Measurements from ENCODE around the genes SLC66A3 and ROCK2.

DNA sequence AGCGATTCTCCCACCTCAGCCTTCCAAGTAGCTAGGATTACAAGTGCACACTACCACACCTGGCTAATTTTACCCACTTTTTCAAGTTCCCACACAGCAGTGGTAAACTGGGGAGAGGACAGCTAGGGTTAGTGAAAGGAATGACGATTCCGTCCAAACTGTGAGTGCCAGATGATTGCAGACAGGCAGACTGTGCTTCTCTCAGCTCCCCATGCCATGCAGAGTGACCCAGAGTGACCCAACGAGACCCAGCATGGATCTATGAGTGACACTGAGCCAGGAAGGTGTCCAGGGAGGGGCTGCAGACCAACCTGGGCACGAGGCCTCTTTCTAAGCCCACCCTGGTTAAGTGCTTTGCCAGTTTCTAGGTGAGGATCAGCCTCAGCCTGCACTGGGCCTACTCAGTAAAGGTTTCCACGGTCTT is 7.7 kb upstream of the KLF11 start:
- PRO-cap = no peak

DNA sequence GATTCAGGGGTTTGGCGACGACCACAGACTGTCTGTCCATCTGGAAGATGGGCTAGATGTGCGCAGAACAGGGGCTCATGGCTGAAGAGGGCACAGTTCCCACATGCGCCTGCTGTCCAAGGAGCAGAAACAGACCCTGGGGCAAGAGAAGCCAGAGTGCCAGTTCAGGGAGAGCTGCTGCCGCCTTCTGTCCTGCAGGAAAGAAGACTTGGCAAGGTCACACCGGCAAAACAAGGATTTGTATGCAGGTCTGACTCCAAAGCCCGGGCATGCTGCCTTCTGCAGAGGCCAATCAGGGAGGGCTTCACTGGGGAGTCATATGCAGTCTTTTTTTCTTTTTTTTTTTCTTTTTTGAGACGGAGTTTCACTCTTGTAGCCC is 3.4 kb upstream of the KLF11 start:
- PRO-cap = no peak

DNA sequence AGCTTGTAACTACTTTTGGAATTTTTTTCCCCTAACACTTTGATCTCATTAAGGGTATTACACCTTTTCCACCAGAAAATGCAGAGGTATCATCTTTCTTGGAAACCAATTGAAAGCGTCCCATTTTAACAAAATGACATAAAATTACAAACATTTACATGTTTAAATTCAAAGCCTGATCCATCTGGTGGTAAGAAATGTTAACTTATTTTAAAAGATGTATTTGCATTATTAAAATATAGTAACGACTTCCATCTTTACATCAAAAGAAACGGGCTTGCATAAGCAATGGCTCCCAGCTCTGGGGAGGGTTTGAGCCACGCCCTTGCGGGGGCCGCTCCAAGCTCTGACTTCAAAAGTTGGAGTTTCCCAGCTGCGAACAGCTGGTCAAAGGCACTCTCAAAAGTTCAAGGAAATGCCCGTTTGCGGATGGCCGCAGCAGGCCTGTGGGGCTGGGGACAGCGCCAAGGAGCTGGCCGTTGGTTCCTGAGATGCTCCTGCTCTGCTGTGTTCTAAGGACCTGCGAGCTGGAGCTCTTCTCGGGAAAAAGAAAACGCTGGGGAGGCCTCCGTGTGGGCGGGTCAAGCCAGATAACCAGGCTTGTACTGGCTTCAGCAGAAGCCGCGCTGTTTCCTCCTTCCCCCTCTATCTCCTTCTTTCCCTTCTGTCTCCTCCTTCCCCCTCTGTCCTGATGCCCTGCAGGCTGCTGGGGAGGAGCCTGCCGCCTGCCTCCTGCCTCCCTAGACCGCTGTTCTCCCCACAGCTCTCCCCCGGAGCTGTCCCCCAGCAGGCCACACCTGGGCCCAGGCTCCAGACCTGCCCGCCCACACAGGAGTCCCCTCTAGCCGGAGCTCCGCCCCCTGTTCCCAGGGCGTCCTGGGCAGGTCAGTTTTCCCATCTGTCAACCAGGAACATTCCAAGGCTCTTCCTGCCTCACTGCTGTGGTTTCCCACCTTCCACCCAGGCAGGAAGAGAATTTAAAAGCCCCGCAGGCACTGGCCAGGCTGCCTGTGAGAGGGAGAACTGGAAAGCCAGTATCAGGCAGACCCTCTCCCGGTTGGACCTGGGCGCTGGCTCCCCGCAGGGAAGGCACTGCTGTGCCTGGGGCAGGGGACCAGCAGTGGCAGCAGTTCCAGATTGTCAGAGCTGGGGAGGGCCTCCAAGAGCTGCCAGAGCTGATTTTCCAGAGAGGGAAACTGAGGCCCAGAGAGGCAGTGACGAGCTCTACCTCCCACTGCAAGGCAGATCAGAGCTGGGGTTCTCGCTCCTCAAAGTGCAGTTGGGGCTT is 14.1 kb downstream of the KLF11 start:
- PRO-cap = no peak

DNA sequence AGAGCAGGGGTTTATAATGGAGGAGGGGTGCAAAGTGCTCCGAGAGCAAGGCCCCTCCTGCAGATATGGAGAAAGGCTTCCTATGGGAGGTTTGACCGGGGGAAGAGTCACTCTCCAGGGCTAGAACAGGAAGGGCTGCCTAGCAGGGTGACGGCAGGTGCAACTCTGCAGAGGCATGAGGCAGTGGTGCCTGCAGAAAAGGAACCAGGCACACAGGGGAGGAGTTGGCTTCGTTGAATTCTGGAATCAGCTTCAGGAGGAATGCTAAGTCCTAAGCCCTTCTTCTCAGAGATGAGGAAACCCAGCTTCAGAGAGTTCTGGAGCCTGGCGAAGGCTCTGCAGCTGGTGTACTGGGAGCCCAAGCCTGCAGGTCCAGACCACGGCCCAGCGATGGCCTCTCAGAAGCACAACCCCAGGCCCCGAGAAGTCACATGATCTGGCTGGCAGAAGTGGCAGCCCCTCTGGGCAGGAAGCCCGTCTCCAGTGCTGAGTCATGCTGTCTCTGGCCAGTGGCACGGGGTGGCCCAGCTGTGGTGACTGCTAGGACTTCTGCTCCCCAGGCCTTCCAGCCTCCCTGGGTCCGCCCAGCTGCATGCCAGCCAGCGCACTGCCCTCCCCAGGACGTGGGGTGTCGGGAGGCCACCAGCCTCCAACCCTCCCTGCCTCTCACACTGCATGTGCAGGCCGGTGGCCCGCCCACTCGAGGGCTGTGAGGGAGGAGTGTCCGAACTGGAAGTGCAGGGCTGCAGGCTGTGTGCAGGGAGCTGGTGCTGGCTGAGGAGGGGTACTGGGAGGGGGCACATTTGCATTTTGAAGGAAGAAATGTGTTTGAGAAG is 17.3 kb upstream of the HPCAL1 start:
- PRO-cap = no peak

DNA sequence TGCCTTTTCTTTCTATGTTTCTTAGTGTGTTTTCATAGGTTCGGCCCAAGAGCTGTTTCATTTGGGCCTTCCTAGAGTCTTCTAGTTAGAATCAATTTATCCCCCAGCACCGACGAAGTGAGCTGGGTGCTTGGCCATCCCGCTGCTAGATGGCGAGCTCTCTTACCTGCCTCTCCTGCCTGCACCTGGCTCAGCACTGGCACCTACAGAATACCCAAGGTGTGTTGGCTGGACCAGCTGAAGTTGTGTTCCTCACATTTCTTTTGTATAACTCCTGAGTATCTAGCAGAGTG is 5.7 kb downstream of the HPCAL1 start:
- PRO-cap = no peak

DNA sequence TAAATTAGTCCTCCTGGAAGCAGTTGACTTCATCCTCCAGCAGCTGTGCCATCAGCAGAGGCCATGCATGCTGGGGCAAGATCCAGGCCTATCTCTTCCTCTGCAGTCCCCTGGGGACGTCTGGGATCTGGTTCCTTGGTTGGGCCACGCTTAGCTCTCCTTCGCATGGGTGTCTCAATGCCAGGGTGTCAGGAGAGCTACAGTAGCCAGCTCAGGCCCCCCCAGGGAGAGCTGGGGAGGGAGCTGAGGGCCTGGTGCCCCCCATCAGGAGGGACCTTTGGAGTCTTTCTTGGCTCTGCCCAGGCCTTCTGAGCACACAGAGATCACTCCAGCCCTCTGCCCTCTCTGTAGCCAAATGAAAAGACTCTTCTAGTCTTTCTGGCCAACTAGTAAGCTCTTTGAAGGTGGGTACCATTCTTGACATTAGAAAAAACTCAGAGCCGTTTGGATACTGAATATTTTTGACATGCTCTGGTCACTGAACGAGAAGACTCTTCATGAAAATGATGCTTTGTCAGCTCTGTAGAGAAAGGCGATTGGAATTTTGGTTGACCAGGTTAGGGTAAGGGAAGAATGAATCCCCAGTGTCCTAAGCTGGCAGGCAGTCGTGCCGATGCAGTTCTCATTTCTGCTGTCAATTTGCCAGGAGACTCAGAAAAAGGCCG is 49.9 kb downstream of the HPCAL1 start:
- PRO-cap = no peak

DNA sequence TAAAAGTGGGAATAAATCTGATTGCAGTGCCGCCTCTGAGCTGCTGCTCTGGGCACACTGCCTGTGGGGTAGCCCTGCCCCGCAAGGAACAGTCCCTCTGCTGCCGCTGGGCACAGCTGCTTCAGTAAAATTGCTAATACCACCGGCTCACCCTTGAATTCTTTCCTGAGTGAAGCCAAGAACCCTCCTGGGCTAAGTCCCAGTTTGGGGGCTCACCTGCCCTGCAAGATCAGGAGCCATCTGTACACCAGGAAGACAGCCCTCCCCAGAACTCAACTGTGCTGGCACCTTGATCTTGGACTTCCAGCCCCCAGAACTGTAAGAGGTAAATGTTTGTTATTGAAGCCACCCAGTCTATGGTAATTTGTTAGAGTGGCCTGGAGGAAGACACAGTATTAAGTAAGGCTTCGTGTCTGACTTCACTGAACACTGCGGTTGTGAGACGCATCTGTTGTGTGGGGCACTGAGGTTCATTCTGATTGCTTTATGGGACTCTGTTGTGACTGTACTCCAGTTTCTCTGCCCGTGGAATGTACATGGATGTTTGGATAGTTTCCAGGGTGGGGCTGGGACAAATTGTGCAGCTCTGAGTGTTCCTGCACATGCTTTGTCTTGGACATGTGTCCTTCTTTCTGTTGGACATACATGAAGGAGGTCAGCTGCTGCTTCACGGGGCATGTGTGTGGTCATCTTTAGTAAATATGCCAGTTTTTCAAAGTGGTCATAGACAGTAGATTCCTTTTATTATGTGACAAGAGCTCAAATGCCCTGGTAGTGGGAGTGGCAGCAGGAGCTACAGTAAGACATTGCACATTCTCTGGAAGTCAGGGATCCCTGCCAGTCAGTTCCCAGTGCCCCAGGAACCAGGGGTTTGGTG is 58.6 kb downstream of the ODC1 start:
- PRO-cap = no peak

GRCh38 chr2:10450475-10450964 is 2.4 kb upstream of the ODC1 start:
- PRO-cap = no peak

DNA sequence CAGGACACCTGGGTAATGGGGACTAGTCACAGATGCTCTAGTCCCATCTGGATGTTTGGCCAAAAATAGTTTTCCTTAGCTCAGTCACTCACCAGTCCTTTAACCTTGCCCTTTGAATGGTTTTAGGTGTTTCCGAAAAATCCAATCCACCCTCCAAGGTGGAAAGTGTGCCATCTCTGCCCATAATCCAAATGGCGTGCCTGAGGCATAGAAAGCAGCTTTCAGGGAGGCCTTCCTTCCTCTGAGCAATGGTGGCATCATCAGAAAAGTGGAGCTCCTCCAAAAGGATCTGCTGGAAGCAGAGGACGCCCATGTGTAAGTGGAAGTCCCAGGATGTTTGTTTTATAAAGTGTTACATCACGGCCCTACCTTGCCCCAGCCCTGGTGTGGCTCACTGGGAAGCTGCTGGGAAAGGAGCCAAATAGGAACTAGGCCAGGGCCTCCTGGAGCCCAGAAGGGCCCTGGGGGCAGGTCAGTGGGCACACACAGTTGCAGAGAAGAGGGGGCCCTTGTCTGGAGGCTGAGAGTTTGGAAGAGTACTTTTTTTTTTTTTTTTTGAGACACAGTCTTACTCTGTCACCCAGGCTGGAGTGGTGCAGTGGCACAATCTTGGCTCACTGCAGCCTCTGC is 4.1 kb upstream of the ODC1 start:
- PRO-cap = no peak

GRCh38 chr2:10497629-10498328 is 49.7 kb upstream of the ODC1 start:
- PRO-cap = no peak

GRCh38 chr2:10762536-10763224 is 41.2 kb downstream of the ATP6V1C2 start:
- PRO-cap = no peak

DNA sequence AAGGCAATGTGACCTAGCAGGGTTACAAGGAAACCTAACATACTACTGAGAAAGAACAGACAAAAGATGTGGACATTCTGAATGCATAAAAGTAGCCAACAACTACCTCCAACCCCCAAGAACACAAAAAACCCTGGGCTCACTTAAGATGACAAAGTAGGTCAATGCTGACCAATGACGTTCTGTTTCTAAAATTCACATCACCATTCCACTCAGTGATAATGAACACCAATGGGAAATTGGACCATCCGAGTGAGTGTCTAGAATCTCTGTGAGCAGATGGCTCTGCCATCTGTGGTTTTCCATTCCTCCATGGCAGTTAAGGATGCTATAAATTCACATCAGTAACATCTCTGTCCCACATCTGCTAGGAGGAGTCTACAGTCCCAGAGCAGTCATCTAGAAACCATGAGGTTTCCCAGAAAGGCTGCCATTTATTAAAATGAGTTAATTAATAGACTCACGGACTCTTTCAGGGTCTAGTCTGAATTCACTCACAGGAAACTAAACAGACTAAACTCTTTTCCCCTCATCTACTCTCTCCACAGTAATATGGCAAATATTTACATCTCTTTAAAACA is 1.8 kb downstream of the PDIA6 start:
- PRO-cap = no peak

DNA sequence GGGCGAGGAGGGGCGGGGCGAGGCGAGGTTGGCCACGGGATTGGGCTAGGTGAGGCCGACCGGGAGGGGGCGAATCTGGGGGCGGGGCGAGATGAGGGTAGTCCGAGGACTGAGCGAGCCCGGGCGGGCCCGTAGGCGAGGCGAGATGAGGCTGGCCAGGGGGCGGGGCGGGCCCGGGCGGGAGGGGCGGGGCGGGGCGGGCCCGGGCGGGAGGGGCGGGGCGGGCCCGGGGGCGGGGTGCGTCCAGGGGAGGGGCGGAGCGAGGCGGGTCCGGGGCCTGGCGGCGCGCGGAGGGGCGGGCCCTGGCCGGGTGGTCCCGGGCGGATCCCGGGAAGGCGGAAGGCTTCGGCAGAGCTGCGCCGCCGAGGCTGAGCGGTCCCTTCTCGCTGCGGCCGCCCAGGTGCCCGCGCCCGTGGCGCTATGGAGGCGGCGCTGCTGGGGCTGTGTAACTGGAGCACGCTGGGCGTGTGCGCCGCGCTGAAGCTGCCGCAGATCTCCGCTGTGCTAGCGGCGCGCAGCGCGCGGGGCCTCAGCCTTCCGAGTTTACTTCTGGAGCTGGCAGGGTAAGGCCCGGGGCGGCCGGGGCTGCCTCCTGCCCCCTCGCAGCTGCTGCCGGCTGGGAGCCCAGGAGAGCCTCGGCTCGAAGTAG is at the start of gene SLC66A3:
SLC66A3 (plus strand) TSS at position 341 of the 649 bp plus-strand sequence.
- PRO-cap = unidirectional peak, plus-strand start at position 313 of the sequence

GRCh38 chr2:11201232-11201642 is 46.0 kb downstream of the SLC66A3 start:
- PRO-cap = no peak

- PRO-cap = no peak
These were observed 58.2 kb downstream of the SLC66A3 start for GRCh38 chr2:11213294-11214113.

DNA sequence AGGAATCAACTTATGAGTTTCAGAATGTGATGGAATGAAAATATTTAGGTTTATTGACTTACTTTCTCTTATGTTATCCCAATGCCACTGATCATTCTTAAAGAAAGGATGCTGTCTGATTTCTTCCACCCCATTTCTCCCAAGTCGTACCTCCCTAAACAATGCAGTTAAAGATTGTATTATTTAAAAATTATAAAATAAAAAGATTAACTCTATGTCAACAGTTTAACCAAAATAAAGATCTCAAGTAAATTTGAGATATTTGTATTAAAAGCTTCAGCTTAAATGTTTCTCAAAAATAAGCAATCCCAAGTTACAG is 66.7 kb downstream of the SLC66A3 start:
- PRO-cap = no peak

DNA sequence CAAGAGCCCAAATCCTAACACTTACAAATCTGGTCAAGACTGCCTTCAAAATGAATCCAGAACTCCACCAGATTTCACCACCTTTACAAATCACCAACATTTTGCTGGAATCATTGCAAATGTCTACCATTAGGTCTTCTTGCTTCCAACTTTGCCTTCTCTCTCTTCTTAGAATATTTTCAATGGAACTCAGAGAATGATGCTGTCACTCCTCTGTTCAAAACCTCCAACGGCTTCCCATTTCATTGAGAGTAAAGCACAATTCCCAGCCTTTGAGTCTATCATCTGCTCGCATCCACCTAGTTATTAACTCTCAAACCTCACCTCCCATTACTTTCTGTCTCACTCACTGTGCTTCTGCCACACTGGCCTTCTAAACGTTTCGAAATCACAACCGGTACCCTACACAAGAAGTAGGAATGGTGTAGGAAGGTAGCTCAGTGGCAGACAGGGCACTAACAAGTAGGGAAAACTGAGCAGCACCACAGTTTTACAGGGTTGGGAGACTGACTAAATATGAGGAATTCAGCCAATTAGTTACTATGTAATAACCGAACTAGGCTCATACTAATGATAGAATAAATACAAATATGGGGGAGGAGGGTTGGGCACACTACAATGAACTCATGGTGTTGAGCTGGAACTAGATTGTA is 39.9 kb downstream of the ROCK2 start:
- PRO-cap = no peak

- PRO-cap = no peak
These were observed 31.1 kb downstream of the ROCK2 start for GRCh38 chr2:11313109-11313928.

- PRO-cap = no peak
These were observed 25.1 kb downstream of the ROCK2 start for GRCh38 chr2:11319108-11319896.

- PRO-cap = bidirectional peak, plus-strand start at chr2:11344437, minus-strand start at chr2:11344430; bidirectional peak, plus-strand start at chr2:11344773, minus-strand start at chr2:11344636
These were observed at the start of gene ROCK2 for GRCh38 chr2:11343976-11344885. Gene ROCK2, minus strand, starts transcription at chr2:11344636.

All from left common carotid artery plus branches (tissue), 1 donor.